Psoas muscle (tissue), 2 donors: Measurements from ENCODE around the genes SNRNP25, PDIA2, AXIN1, PRR35 and WFIKKN1.

DNA sequence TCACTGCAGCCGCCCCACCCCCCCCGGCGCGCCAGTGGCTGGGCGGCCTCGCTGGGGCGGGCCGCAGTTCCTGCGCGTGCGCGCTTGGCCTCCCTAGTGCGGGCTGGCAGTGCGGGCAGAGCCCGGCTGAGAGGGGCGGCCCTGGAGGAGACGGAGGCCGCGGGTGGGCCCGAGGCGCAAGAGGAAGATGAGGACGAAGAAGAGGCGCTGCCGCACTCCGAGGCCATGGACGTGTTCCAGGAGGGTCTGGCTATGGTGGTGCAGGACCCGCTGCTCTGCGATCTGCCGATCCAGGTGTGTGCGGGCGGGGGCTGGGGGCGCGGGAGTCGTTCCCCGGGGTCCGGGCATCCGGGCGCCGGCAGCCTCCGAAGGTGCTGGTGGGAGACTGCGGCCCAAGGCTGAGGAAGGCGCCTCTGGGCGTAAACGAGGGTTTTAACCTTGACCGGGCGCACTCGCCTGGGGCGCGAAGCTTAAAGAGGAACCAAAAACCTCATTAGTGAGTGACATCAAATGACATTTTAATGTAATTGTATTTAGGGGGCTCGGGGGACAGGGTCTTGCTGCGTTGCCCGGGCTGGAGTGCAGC is at the start of gene SNRNP25:
SNRNP25 (plus strand) TSS at position 64 of the 586 bp plus-strand sequence.
- PRO-cap, 2 experiments = peak in 2 of 2 experiments; most common plus-strand start position 109 of the sequence (in 2)

DNA sequence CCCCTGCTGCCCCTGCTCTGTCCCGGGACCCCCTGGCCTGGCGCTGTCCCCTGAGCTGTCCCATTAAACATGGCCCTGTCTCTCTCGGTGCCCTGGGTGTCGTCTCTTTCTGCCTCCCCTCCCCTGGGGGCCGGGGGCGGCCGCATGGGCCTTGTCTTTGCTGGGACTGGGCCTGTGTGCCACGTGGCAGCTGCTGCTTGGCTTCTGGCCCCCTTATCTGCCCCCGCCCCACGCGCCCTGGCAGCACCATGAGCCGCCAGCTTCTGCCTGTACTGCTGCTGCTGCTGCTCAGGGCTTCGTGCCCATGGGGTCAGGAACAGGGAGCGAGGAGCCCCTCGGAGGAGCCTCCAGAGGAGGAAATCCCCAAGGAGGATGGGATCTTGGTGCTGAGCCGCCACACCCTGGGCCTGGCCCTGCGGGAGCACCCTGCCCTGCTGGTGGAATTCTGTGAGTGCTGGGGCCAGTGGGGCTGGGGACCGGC is at the start of gene PDIA2:
PDIA2 (plus strand) TSS at position 243 of the 481 bp plus-strand sequence.
- PRO-cap, 2 experiments = no peak in any of the 2 experiments

DNA sequence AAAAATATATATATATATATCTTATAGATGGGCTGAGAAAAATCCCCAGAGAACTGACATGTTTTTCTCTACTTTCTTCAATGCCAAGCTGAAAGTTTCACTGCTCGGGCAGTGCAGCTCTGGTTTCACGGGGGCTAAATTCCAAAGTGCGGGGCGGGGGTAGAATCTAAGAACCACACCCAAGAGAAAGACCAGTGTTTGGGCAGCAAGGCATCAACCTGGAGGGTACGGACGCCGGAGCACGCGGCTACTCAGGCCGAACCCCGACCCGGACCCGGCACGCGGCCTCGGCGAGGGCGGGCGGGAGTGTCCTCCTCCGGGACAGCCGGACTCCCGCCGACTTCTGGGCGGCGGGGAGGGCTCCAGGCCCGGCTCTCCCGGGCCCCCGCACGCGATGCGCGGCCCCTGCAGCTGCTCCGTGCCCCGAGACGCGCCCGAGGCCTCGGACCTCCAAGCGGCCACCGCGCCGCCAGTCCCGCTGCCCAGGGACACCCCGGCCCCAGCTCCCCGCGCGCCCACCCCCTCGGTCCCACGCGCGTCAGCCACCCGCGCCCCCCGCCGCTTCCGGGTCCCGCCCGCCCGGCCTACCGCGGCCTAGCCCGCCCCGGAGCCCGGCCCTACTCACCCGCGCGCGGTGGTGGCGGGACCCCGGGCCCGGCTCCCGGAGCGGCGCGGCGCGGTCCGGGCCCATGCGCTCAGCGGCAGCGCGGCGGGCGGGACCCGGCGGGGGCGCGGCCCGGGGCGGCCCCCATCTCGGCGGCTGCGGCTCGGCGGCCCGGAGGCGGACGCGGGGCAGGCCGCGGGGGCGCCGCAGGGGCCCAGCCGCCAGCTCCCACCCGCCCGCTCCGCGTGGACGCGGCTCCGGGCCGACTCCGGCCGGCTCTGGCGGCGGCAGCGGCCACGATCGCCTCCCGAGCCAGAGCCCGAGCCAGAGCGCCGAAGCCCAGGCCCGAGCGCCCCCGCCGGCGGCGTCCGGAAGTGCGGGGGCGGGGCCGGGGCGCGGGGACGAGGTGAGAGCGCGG is at the start of gene AXIN1:
AXIN1 (minus strand) TSS at position 980 of the 1,022 bp plus-strand sequence.
- PRO-cap, 2 experiments = peak in 2 of 2 experiments; most common minus-strand start position 884 of the sequence (in 1)

- PRO-cap, 2 experiments = no peak in any of the 2 experiments
Measured at GRCh38 chr16:369320-369890, 933 bp downstream of the MRPL28 start.

- PRO-cap, 2 experiments = no peak in any of the 2 experiments
Measured at GRCh38 chr16:371001-371566, 746 bp upstream of the MRPL28 start.

GRCh38 chr16:405419-406220 is 3.9 kb downstream of the DECR2 start:
- PRO-cap, 2 experiments = no peak in any of the 2 experiments

DNA sequence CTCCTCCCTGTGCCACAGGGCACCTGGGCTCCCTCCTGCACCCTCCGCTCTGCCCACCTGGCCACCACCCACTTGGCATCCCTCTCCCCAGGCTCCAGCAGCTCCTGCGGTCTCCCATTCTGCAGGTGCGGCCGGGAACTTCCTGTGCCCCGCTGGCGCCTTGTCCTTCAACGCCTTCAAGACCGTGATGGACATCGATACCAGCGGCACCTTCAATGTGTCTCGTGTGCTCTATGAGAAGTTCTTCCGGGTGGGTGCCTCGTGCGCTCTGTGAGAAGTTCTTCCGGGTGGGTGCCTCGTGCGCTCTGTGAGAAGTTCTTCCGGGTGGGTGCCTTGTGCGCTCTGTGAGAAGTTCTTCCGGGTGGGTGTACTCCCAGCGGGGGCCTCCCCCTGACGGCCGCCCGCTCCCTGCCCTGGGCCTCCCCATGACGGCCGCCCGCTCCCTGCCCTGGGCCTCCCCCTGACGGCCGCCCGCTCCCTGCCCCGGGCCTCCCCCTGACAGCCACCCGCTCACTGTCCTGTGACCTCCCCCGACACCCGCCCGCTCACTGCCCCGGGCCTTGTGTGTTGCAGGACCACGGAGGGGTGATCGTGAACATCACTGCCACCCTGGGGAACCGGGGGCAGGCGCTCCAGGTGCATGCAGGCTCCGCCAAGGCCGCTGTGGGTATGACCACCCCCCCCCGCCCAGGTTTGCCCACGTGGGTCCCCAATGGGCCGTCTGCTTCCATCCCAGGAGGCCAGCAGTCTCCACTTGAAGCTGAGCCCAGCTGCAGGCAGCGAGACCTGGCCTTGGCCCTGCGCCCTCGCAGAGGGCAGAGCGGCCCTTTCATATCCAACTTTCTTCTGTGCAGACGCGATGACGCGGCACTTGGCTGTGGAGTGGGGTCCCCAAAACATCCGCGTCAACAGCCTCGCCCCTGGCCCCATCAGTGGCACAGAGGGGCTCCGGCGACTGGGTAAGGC is 8.7 kb downstream of the DECR2 start:
- PRO-cap, 2 experiments = no peak in any of the 2 experiments

GRCh38 chr16:474349-475028 is 49.0 kb downstream of the RAB11FIP3 start:
- PRO-cap, 2 experiments = no peak in any of the 2 experiments

DNA sequence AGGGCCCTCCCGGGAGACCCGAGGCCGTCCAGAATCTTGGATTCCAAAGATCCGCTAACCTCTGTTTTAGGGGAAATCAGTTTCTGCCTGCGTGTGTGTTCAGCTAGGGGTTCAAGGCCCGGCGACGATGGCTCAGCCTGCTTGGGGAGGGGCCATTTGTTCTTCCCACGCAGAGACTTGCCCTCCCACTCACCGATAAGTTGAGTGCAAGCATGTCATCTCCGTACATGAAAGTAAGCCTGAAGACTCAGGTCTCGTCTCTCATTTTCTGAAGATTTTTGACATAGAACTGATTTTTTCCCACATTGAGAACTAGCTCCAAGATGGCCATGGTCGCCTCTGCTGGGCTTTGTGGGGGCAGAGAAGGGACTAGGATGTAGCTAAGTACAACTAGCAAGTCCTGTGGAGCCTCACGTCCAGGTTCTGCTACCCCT is 35.0 kb upstream of the CAPN15 start:
- PRO-cap, 2 experiments = no peak in any of the 2 experiments

DNA sequence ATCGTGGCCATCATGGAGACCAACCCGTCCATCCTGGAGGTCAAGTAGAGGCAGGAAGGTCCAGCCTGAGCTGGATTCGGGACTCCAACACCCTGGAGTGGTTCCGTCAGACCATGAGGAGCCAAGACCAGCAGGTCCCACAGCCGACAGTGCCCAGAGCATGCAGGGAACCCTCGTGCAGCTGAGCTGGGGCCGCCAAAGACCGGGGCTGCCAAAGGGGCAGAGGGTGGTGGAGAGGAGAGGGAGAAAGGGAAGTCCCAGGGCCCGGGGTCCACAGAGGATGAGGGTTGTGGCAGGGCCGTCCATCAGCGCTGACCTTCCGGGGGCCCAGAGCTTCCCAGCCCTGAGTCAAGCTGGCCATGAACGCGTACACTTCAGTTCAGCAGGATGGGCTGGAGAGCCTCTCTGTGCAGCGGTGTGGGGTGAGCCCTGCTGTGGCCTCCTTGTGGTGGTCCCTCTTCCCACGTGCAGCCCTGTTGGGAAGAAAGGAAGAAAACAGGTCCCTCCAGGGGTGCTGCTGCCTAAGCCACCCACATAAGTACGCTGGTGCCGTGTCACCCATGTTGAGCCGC is 6.6 kb upstream of the CAPN15 start:
- PRO-cap, 2 experiments = no peak in any of the 2 experiments

- PRO-cap, 2 experiments = no peak in any of the 2 experiments
Measured at GRCh38 chr16:525368-526082, 2.0 kb upstream of the CAPN15 start.

DNA sequence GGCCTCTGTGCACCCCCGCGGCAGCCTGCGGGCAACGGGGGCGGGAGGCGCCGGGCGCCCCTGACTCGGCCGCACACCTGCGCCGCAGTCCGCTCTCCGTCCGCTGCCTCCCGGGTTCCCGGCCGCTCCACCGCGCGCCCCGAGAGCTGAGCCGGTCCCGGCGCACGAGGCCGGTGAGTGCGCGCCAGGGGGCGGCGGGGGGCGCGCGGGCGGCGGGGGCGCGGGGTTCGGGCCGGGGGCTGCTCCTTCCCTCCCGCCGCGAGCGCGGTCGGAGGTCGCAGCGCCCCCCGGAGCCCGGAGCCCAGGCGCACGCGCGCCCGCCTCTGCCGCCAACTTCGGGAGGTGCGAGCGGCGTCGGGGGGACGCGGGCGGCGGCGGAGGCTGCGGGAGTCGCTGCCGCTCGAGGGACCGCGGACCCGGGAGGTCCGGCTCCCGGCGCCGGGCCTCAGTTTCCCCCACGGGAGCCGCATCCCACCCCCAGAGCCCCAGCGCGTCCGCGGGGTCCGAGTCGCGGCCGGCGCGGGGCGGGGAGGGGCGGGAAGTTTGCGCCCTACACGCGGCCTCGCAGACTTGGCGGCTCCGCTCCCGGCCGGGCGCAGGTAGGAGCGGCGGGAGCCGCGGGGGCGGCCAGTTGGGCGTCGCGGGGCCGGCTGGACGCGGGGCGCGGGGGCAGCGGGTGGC is at the start of gene PRR35:
PRR35 (plus strand) TSS at position 332 of the 681 bp plus-strand sequence.
- PRO-cap, 2 experiments = no peak in any of the 2 experiments

- PRO-cap, 2 experiments = peak in 2 of 2 experiments; most common plus-strand start chr16:588668 (in 2); most common minus-strand start chr16:588864 (in 2)
Measured at GRCh38 chr16:588469-589050, 1.3 kb upstream of the RAB40C start.

GRCh38 chr16:598764-599408 is 9.0 kb downstream of the RAB40C start:
- PRO-cap, 2 experiments = no peak in any of the 2 experiments

GRCh38 chr16:626787-627363 is 3.9 kb upstream of the WFIKKN1 start:
- PRO-cap, 2 experiments = no peak in any of the 2 experiments

DNA sequence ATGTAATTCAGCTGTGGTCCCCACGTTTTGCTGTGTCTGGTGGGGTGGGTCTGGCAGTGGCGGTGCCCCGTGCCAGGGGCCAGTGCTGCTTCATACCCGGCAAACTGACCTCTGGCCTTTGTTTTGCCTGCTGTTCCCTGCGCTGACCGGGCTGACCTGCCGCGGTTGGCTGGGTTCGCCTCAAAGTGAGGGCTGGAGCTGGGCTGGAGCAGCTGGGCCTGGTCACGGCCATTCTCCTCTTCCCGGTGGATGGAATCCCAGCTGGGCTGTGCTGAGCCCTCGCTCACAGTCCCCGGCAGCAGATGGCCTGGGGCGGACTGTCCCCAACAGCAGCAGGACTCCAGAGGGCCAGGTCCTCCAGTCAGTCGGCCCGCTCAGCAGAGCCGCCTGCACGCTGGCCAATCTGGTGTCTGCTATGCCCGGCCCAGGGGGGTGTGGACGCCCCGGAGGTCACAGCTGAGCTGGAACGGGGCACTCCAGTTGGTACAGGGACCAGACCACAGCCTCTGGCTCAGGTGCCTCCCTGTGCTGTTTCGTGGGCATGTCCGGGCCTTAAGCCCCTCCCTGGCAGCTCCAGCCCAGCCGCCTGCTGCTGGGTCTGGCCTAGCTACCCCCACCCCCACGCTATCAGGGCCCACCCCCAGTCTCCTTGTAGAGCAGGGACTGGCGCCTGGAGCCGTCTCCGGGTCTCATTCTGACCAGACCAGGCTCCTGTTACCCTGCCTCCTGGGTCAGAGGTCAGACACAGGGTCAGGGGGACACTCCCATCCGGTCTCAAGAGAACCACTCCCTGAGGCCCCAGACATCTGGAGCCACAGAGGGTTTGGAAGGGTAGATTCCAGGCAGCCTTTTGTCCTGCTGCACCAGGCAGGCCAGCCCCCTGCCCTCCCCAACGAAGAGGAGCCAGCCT is 1.3 kb upstream of the WFIKKN1 start:
- PRO-cap, 2 experiments = no peak in any of the 2 experiments

GRCh38 chr16:630882-631459 is at the start of gene WFIKKN1:
TSS of gene WFIKKN1 (plus strand) at chr16:630985.
- PRO-cap, 2 experiments = no peak in any of the 2 experiments

- PRO-cap, 2 experiments = no peak in any of the 2 experiments
Measured at GRCh38 chr16:716793-717714, 2.1 kb downstream of the METRN start.

GRCh38 chr16:759292-760189 is 993 bp upstream of the MSLN start:
- PRO-cap, 2 experiments = no peak in any of the 2 experiments

DNA sequence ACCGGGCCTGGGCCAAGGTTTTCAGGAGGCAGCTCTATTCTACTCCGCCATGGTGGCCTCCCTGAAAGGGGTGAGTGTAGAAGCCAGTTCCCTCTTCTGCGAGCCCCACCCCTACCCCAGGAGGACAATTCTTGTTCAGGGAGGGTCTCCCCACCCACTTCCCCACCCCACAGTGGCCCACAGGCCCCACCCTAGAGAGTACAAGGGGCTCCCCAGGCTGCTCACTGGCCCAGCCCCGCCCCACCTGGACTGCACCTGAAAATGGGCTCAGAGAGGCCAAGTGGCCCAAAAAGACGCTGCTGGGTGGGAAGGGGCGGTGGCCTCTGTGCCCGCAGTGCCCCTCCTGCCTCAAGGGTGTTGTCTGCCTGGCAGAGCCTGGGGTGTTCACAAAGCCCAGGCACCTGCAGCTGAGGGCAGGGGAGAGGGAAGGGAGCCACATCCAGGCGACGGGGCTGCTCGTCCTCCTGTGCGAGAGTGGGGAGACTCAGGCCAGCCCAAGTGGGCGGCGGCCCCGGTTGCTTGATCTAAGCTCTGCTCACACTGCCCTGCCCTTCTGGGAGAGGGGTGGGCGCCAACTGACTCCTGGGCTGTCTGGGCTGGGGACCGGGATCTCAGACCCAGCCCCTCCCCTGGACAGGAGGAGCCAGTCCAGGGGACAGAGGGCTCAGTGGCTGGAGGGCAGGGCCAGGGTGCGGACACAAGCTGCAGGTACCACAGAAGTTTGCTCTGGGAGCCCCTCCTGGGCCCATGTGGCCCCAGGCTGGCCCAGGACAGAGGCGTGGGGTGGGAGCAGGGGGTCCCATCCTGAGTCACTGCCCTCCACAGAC is 1.5 kb downstream of the MSLN start:
- PRO-cap, 2 experiments = no peak in any of the 2 experiments